SK-MEL-5 (cell line): ENCODE data around the genes PMCH, PAH and C12orf42.

DNA sequence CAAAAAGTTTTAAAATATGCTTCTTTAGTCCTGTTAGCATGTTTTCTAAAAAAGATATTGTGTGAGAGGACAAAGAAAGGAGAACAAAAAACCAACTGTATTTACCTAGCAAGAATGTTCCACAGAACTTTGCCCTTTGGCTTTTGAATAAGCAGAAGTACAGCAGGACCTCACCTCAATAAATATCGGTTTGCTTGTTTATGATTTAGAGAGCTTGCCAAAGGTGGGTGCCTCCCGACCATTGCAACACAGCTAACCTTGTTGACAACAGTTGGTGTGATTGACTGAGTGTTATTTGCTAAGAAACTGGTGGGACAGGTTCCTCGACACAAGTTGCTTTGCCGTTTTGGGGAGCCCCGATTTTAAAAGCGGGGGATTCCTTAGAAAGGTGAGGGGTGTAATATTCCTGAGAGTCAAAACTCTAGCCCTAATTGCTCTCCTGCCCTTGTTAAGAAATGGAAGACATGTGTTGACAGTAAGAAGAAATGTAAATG lies 13.6 kb downstream of the MYBPC1 start:
RAMPAGE:
- cytosol, long total RNA, result no peak
- long total RNA, result no peak
- nucleus, long total RNA, result no peak

DNA sequence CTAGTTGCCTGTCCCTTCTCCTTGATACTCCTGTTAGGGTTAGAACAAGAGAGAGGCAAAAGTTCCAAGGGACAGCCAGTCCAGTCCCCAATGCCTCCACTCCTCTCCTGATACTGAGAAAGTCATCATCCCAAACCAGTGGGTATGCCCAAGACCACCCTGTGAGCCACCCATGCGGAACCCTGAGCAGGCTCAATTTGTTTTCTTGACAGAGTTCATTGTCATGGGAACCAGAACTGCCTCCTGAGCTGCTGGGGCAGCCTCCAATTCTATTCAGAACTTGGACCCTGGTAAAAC lies 31.6 kb upstream of the CHPT1 start:
RAMPAGE:
- cytosol, long total RNA, result no peak
- long total RNA, result no peak
- nucleus, long total RNA, result no peak

RAMPAGE:
- cytosol, long total RNA, result no peak
- long total RNA, result no peak
- nucleus, long total RNA, result no peak
Measured at GRCh38 chr12:101717708-101718489, 20.5 kb downstream of the CHPT1 start.

DNA sequence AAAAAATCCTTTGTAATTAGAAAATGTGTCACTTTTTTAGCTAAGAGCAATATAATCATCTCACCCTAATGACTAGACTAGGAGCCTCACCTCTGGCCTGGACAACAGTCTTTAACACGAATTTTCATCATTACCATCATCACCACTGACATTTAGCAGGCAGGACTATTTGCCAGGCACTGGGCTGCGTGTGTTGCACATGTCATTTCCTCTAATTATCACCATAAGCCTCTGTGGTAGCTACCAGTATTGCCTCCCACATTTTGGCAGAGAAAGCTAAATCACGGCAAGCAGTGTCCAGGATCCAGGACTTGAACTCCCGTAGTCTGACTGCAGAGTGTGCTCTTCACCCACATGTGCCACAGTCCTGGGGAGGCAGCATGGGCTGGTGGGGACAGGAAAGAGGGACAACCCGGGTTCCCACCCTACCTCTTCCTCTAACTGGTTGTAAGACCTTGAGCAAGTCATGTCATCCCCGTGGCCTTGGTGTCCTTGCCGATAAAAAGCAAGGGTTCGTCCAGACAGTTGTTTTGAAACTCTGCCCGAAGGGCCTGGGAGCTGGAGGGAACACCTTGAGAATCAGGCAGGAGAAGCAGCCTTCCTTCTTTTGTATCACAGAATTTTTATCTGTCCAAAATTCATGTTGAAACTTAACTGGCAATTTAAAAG lies 4.9 kb upstream of the SYCP3 start:
RAMPAGE:
- cytosol, long total RNA, result no peak
- long total RNA, result no peak
- nucleus, long total RNA, result no peak

DNA sequence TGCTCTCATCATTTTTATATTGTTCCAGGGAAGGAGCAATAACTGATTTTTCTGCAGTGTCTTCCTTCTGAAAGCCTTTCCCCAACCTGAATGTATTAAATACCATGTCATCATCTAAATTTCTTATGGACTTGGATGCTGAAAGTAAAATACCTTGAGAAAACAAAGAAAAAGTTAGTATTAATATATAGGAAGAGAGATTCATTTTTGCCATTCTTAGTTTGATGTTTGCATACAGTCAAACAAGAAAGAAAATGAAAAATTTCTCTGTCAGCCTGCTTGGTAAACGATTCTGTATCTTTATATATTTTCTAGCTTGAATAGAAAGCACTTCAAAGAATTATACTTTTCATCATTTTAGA lies at the start of gene PMCH:
Gene PMCH (minus strand): TSS at position 277 of the 362 bp plus-strand sequence.
RAMPAGE:
- cytosol, long total RNA, result no peak
- long total RNA, result no peak
- nucleus, long total RNA, result no peak

RAMPAGE:
- cytosol, long total RNA, result start-site peak on the minus strand at chr12:102481729-102481745, 188 and 162 reads in 2 replicates
- long total RNA, result no peak
- nucleus, long total RNA, result start-site peak on the minus strand at chr12:102481730-102481769, 89 and 38 reads in 2 replicates
Measured at GRCh38 chr12:102481605-102482124, 1.3 kb upstream of the IGF1 start.

RAMPAGE:
- cytosol, long total RNA, result no peak
- long total RNA, result no peak
- nucleus, long total RNA, result no peak
Measured at GRCh38 chr12:102757717-102758173, 159.3 kb downstream of the PAH start.

GRCh38 chr12:102917037-102917937 lies at the start of gene PAH:
PAH (minus strand) TSS chr12:102917244.
RAMPAGE:
- cytosol, long total RNA, result no peak
- long total RNA, result no peak
- nucleus, long total RNA, result no peak

DNA sequence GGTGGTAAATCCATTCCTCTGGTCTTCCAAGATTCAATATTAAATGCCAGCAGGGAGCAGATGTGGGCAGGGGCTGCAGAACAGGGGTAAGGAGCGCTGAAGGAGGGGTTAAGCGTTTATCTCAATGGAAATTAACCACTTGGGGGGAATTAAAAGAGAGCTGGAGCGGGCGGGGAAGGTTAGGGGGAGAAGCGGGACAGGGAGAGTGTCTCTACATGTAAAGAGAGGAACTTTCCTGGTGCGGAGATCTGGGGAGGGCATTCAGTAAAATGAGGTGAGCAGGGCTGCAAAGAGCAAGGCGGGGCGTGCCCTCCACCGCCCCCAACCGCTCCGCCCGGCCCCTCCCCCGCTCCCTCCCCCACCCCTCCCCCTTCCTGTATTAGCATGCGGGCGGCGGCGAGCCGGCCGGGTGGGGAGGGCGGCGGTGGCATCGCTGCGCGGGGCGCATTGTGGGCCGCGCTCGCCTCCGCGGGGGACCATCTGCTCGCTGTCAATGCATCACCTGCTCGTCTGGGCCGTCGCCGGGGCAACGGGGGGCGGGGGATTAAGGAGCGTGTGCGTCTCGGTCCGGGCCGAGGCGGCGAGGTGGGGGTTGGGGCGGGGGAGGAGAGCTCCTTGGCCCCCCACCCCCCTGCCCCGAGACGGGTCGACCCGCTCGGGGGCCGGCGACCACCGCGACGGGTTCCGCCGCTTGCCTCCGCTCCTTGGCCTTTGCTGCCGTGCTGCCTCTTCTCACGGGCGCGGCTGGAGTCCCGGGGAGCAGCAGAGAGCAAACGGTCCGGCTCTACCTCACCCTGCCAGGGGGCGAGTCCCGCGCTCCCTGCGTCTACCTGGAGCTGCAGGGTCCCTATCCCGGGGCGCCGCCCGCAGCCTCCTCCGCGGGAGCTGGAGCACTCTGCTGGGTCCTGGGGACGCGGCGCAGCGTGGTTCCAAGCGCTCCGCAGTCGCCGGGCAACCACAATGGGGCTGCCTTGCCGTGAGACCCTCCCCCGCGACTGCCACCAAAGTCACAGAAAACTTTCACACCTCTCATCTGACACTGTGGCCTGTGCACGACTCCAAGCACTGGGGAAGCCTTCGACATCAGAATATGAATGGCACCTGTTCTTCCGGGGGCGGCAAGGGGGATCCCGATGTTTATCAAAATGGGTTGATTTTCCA lies at the start of gene C12orf42:
Gene C12orf42 (minus strand): TSS at position 897 of the 1,161 bp plus-strand sequence.
RAMPAGE:
- cytosol, long total RNA, result no peak
- long total RNA, result no peak
- nucleus, long total RNA, result no peak

DNA sequence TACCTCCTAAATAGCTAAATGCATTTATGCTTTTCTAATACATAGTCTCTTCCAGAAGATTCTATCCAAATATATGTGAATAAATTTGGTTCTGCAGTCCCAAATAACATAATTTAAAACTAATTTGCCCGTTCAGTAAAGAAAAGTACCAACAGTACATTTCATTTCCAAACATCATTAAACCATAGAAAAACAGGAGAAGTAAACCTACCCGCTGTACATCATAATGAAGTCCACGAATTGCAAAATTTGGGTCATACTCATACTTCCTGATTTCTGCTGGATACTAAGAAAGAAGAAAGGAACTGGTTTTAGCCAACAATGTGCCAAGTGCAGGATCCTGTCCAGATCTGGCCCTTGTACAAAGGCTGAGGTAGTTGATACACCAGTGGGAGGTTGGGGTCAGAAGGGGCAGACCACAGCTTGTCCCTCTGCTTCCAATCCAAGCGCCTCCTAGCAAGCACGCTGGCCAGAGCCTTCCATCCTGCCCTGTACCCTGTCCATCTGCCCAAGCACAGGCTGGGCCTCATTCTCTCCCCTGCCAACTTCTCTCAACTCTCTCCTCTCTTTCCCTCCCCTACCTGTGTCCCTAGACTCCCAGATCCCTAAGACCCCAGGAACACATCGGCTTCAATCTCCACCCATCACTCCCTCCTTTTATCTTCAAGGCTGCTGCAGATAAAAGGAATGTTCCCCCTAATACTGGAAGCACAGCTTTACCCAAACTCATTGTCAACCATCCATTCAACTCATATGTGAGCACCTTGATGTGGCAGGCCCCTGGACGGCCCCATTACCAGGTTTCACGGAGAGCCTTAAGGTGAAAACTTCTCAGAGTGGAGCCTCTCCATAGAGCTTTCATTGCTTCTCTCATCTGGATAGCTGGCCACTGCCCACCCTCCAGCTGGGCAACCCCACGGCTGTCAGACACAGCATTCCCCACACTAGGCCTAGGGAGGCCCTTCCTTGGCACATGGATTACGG lies 34.1 kb downstream of the NT5DC3 start:
RAMPAGE:
- cytosol, long total RNA, result no peak
- long total RNA, result no peak
- nucleus, long total RNA, result no peak

DNA sequence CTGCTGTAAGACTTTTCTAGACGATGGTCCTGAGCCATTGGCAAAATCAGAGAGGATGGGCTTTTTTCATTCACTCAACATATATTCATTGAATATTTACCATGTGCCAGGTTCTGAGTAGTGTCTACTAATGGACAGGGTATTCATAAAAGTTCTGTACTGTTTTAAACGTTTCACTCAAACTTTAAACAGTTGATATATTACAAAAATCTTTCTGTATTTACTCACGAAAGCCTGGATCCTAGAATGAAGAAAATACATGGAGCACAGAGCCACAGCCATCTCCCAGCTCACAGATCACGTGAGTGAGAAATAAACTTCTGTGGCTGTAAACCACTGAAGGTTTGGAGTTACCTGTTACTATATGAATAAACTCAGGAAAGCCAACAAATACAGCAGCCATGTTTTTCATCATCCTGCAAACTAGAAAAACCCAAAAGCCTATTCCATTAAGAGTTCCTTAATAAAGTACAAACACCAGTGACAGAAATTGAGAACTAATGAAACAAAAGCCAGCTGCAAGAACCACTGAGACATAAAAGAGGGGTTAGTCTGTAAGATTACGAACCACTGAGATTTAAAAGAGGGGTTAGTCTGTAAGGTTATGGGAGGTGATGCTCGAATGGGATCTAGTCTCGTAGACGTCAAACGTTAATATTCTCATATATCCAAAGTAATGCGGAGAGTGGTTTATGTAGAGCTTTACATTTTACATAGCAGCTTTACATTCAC lies 820 bp upstream of the TDG start:
RAMPAGE:
- cytosol, long total RNA, result no peak
- long total RNA, result no peak
- nucleus, long total RNA, result no peak

RAMPAGE:
- cytosol, long total RNA, result no peak
- long total RNA, result no peak
- nucleus, long total RNA, result no peak
Measured at GRCh38 chr12:104064722-104065038, 349 bp downstream of the HCFC2 start.

DNA sequence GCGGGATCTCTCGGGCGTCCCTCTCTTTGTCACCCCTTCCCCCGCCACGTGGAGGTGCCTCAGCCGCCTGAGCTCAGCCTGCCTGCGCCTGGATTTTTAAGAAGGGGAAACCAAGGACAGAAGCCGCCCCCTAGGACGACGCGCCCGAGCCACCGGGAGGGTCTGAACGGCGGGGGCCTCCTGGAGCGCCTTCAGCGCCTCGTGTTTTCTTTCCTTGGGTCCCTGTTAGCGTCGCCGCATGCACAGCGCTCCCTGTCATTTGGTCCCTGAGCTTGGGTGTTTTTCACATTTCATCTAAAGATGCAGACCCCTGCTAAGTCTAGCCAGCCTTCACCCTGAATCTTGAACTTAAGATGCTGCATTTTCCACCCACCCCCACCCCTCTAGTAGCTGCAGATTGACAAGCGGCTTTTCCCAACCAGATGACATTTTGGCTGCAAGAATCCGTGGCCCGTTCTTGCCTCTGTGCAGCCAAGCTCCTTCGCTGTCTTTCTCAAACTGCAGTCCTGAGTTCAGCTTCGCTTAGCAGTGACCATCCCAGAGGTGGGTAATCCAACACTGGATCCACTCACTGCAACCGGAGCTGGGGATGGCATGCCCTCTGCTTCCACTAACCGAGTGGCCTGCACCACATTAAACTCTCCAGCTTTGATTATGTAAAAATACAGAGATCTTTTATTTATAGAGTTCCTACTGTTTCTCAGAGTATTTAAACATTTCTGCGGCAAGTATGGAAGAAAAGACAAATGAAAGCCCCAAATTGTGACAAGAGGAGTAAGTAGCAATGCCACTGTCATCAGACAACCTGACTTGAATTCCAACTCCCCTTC lies 719 bp upstream of the NFYB start:
RAMPAGE:
- cytosol, long total RNA, result no peak
- long total RNA, result no peak
- nucleus, long total RNA, result no peak

GRCh38 chr12:104286459-104287568 lies 16.7 kb upstream of the EID3 start:
RAMPAGE:
- cytosol, long total RNA, result start-site peak on the plus strand at chr12:104286974-104287403, 1,821 and 1,490 reads in 2 replicates
- long total RNA, result start-site peak on the plus strand at chr12:104286985-104287061, 1,495 and 1,379 reads in 2 replicates; start-site peak on the minus strand at chr12:104287206-104287233, 6 and 11 reads in 2 replicates; start-site peak on the plus strand at chr12:104287258-104287411, 262 and 254 reads in 2 replicates
- nucleus, long total RNA, result start-site peak on the plus strand at chr12:104286964-104287398, 1,191 and 194 reads in 2 replicates; start-site peak on the minus strand at chr12:104287205-104287251, 61 and 7 reads in 2 replicates

DNA sequence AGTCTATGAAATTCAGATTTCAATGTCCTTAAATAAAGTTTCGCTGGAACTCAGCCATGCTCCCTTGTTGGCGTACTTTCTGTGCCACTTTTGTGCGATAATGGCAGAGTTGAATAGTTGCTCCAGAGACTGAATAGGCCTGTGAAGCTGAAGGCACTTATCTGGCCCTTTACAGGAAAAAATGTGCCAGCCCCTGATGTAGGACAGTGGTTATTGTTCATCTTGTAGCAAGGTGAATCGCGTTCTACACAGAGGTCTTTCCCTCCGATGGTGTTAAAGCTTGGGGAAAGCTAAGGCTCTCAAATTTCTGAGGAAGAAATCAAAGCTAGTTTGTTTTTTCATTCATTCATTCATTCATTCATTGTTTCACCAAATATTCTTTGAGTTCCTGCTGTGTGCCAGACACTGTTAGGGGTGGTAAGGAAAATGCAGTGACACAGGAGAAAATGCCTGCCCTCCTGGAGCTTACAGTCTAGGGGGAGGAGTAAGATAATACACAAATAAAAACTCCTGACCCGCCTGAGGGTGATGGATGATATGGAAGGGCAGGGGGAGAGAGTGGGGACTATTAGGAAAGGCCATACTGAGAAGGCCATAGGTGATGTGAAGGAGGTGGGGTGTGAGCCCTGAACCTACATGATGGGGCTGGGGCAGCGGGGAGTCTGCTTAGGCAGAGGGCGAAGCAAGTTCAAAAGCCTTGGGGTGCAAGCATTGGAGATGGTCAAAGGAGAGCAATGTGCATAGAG lies 58.6 kb downstream of the CHST11 start:
RAMPAGE:
- cytosol, long total RNA, result no peak
- long total RNA, result no peak
- nucleus, long total RNA, result no peak

DNA sequence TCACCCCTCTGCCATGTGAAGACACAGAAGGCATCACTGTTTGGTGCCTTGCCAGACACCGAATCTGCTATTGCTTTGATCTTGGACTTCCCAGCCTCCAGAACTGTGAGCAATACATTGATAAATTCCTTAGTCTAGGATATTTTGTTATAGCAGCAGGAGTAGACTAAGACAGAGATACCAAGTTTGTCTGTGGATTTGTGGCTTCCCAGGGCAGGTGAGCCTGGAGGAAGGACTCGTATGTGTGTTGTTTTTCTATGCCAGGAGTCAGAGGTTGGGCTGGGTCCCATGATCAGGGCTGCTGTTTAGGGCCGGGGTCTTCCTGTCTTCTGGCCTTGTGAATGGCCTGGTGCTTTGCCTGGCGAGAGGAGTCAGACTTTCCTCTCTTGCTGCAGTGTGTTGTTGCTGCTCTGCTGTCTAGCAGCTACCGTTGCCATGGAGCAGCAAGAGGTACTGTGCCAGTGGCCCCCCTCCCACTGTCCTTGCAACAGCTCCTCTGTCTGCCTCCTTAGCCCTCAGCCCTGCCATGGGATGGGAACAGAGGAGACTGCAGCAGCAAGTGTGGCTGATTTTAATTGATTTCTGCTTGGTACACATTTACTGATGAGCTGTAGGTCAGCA lies 111.2 kb downstream of the CHST11 start:
RAMPAGE:
- cytosol, long total RNA, result no peak
- long total RNA, result no peak
- nucleus, long total RNA, result no peak

DNA sequence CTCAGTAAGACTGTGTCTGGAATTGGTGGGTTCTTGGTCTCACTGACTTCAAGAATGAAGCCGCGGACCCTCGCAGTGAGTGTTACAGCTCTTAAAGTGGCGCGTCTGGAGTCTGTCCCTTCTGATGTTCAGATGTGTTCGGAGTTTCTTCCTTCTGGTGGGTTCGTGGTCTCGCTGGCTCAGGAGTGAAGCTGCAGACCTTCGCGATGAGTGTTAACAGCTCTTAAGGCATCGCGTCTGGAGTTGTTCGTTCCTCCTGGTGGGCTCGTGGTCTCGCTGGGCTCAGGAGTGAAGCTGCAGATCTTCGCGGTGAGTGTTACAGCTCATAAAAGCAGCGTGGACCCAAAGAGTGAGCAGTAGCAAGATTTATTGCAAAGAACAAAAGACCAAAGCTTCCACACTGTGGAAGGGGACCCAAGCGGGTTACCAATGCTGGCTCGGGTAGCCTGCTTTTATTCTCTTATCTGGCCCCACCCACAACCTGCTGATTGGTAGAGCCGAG lies 53.5 kb downstream of the SLC41A2 start:
RAMPAGE:
- cytosol, long total RNA, result no peak
- long total RNA, result no peak
- nucleus, long total RNA, result no peak

RAMPAGE:
- cytosol, long total RNA, result no peak
- long total RNA, result no peak
- nucleus, long total RNA, result no peak
Measured at GRCh38 chr12:105352158-105352539, 21.7 kb downstream of the C12orf75 start.

RAMPAGE:
- cytosol, long total RNA, result no peak
- long total RNA, result no peak
- nucleus, long total RNA, result no peak
Measured at GRCh38 chr12:105466500-105467197, 136.2 kb downstream of the C12orf75 start.

DNA sequence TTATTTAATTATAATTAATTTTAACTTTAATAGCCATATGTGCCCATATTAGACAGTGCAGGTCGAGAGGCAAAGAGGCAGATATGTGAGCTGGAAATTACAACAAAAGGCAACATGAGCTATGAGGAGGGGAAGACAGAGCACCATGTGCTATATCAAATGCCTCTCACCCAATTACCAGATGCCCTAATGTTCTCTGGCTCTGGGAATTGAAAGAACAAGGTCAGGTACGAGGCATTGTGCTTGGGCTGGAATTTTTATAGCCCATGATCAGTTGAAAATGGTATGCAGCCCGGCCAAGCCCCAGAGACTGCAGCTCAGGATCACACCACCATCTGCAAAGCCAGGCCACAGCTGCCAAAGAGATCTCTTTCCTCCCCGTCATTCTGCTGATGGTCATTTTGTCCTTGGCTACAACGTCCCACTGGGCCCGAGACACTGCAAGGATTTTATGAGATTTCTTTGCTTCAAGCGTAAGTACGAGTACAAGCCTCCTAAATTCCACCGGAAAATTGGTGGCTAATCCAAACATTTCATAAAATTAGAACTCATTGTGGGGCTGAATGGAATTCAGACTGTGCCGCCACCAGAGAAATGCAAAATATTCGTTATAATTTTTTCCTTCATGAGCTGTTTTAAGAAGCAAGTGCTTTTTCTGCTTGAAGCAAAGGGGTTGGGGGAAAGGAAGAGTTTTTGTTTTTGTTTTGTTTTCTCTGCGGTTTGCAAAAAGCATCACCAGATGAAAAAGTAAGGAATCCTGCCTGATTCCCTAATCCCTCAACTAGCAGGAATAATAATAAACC lies 15.1 kb downstream of the NUAK1 start:
RAMPAGE:
- cytosol, long total RNA, result no peak
- long total RNA, result no peak
- nucleus, long total RNA, result no peak